ENCODE results near the genes TET2, GIMD1 and ETNPPL.

DNA sequence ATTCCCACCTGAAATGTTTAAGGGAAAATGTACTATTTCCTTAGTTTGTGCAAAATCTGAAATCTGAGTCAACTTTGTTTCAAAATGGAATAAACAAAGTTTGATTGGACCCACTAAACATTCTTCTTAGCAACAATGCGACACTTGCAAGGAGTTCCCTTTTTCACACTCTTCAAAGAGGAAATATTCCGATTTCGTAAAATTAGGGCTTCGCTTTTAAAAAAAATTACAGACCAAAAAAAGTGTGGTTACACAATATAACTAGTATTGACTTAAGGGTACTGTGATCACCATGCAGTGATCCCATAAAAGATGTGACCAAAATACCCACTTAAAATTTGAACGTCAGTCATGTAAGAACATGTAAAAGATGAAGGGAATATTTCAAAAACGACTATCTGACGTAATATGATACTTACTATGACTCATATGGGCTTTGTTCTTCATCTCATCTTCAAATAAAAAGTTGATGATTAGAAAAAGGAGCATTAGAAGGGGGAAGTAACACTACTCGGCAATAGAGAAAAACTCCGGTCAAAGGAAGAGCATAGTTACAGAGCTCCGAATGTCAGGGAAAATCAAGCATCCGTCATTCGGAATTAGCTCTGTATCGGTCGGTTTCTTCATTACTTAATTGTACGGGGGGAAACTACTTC lies 1.5 kb upstream of the TET2 start:
- PRO-cap, 6 experiments: peak in 4 of 6 experiments; most common plus-strand start position 517 of the sequence (in 3)
- RAMPAGE, long total RNA, 2 experiments: no peak in any of the 2 experiments
- RRBS: no CpG with 5 or more reads among the region's 15 CpGs

DNA sequence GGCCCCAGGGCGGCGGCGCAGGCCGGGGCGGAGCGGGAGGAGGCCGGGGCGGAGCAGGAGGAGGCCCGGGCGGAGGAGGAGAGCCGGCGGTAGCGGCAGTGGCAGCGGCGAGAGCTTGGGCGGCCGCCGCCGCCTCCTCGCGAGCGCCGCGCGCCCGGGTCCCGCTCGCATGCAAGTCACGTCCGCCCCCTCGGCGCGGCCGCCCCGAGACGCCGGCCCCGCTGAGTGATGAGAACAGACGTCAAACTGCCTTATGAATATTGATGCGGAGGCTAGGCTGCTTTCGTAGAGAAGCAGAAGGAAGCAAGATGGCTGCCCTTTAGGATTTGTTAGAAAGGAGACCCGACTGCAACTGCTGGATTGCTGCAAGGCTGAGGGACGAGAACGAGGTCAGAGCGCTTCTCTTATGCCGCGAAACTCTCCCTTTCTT lies at the start of gene TET2:
Gene TET2, plus strand, starts transcription at position 286 of the 430 bp plus-strand sequence.
- PRO-cap, 6 experiments: peak in 6 of 6 experiments; most common plus-strand start position 296 of the sequence (in 3); most common minus-strand start position 171 of the sequence (in 3)
- RAMPAGE, long total RNA, 2 experiments: no peak in any of the 2 experiments
- RRBS: 1% methylated on average over 26 of the region's 47 CpGs

DNA sequence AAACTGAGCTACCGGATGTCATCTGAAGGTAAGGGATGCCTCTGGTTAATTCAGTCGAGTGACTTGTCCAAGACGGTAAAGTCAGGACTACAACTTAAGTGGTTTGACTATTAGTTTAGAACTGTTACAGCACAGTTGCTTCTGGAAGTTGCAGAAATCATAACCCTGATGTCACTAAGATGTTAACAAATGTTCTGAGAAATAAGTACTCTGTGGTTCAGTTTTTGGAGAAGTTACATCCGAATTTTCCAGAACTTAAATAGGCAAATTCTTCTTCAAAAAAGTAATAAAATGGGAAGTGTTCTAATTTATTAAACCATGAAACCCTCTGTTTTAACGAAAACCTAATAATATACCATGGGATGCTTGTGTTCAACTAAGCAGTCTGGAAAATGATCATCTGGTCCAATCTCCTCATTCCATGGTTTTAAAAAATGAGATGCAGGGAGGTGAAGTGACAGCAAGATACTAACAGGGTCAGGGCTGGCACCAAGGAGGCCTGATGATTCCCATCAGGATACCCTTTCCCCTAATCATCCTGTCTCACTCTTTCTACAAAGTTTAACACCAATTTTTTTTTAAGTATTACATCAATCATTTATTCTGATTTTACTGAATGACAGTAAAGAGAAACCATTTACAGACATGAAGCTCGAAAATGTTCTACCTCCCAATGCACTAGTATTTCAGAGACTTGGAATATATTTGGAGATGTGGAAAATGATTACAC lies 2.9 kb downstream of the PPA2 start:
- PRO-cap, 6 experiments: no peak in any of the 6 experiments
- RAMPAGE, long total RNA, 2 experiments: no peak in any of the 2 experiments
- RRBS: no CpG with 5 or more reads among the region's 6 CpGs

DNA sequence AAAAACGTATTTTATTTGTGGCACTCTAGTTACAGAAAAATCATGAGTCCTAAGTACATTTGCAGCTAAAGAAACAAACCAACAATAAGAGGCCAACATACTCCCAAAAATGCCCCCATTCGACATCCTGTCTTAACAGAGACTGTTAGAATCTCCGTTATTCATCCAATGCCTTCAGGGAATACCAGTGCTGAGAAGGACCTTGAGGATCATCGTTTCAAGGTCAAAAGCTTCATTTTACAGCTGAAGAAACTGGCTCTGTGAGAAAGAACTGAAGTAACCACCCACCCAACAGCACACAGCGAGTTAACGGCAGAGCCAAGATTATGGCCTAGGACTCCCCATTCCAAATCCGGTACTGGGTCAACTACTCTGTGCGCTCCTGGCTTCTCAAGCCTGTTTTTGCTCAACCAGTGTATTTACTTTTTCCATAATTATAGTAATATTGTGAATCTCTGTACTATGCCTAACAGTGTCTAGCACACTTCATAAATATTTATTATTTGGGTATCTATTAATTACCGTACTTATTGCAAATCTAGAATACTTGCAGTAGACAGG lies 1.9 kb downstream of the PPA2 start:
- PRO-cap, 6 experiments: no peak in any of the 6 experiments
- RAMPAGE, long total RNA, 2 experiments: no peak in any of the 2 experiments
- RRBS: no CpG with 5 or more reads among the region's 9 CpGs

GRCh38 chr4:105704122-105705221 lies 4.0 kb downstream of the INTS12 start:
- PRO-cap, 6 experiments: no peak in any of the 6 experiments
- RAMPAGE, long total RNA, 2 experiments: no peak in any of the 2 experiments
- RRBS: no CpG with 5 or more reads among the region's 6 CpGs

- PRO-cap, 6 experiments: no peak in any of the 6 experiments
- RAMPAGE, long total RNA, 2 experiments: no peak in any of the 2 experiments
- RRBS: no CpG with 5 or more reads among the region's 1 CpG
Measured at GRCh38 chr4:105902803-105903179, 7.5 kb downstream of the NPNT start.

DNA sequence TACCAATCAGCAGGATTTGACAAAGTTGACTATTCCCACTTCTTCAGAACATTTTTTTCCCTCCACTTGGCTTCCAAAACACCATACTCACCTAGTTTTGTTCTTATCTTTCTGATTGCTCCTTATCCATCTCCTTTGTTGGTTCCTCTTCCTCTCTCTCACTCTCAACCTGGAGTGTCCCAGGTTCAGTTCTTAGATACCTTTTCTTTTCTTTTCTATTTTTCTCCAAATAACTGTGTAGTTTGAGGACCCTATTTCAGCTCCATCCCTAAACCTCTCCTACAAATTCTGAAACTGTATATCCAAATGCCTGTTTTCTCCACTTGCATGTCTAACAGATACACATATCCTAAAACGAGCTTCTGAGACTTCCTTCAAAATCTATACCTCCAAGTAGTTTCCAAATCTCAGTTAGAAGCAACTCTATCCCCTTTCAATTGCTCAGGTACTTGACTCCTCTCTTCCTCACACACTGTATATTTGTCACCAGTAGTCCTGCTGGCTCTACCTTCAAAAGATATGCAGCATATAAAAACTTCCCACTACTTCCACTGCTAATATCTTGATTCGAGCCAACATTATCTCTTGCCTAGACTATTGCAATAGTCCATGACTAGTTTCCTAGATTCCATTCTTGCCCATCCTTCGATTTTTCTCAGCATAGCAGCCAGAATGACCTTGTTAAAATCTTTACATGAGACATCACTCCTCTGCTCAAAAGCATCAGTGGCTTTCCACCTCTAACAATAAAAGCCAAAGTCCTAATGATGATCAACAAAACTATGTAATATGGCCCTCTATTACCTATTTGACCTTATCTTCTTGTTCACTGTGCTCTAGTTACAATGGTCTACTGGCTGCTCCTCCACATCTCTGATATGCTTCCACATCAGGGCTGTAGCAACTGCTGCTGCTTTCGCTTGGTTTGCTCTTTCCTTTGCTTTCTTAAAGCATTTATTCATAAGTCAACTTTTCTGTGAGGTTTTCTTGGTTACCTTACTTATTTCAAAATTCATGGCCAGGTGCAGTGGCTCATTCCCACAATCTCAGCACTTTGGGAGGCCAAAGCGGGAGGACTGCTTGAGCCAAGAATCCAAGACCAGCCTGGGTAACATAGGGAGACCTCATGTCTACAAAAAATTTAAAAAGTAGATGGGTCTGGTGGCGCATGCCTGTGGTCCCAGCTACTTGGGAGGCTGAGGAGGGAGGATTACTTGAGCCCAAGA lies 116.4 kb downstream of the TBCK start:
- PRO-cap, 6 experiments: no peak in any of the 6 experiments
- RAMPAGE, long total RNA, 2 experiments: no peak in any of the 2 experiments
- RRBS: no CpG with 5 or more reads among the region's 6 CpGs

GRCh38 chr4:106368457-106368890 lies at the start of gene GIMD1:
Gene GIMD1, minus strand, starts transcription at chr4:106368778.
- PRO-cap, 6 experiments: no peak in any of the 6 experiments
- RAMPAGE, long total RNA, 2 experiments: no peak in any of the 2 experiments
- RRBS: no CpG with 5 or more reads among the region's 8 CpGs

- PRO-cap, 6 experiments: no peak in any of the 6 experiments
- RAMPAGE, long total RNA, 2 experiments: no peak in any of the 2 experiments
- RRBS: no CpG with 5 or more reads among the region's 1 CpG
Measured at GRCh38 chr4:107633118-107633606, 86.9 kb downstream of the PAPSS1 start.

DNA sequence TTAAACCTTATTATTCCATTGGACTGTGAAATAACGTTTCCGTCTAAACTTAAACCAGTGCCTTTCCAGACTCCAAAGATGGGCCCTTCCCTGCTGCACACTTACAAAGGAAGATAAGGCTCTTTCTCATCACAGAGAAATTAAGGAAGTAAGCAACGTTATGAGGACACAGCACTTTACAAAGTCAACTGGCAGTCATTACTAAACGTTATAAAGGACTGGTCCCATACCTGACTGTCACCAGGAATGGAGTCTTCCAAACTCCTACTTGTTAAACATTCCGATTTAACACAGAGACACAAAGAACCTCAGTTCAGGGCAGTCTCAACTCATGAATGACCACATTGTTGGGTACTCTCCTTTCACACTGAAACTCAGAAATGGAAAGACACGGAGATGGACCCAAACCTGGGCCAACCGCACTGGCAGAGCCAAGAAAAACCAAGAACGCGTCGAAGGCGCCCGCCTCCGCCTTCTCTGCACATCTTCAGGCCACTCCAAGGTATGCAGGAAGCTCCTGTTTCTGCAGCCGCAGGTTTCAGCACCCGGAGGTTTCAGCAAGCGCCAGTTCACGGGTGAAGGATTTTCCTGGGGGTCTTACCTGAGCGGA lies 687 bp downstream of the PAPSS1 start:
- PRO-cap, 6 experiments: no peak in any of the 6 experiments
- RAMPAGE, long total RNA, 2 experiments: no peak in any of the 2 experiments
- RRBS: no CpG with 5 or more reads among the region's 18 CpGs

- PRO-cap, 6 experiments: no peak in any of the 6 experiments
- RAMPAGE, long total RNA, 2 experiments: no peak in any of the 2 experiments
- RRBS: no CpG with 5 or more reads among the region's 5 CpGs
Measured at GRCh38 chr4:107988065-107988283, 1.7 kb upstream of the HADH start.

- PRO-cap, 6 experiments: peak in 3 of 6 experiments; most common plus-strand start chr4:107997621 (in 2); most common minus-strand start chr4:107997499 (in 2)
- RAMPAGE, long total RNA, 2 experiments: no peak in any of the 2 experiments
- RRBS: no CpG with 5 or more reads among the region's 6 CpGs
Measured at GRCh38 chr4:107997076-107997894, 7.6 kb downstream of the HADH start.

DNA sequence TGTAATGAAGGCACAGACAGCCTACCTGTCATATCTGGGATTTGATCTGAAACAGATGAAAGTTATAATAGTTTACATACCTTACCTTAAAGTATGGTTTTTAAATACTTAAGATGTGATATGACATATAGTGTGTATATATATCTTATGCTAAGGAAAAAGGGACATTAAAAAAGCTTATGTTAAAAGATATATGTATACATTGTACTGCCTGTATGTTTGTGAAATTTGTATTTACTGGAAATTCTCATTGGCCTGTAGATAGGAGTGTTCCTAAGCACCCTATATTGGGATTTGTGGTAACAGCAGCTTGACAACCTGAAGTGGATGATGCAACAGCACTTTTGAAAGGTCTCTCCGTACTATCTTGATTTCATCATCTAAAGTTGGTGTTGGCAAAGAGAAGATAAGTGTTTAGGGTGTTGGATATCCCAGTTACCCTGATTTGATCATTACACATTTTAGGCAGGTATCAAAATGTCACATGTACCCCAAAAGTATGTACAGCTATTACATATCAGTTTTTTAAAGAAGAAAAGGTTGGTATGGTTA lies 10.2 kb downstream of the HADH start:
- PRO-cap, 6 experiments: peak in 1 of 6 experiments; most common minus-strand start position 296 of the sequence (in 1)
- RAMPAGE, long total RNA, 2 experiments: no peak in any of the 2 experiments
- RRBS: no CpG with 5 or more reads among the region's 1 CpG

DNA sequence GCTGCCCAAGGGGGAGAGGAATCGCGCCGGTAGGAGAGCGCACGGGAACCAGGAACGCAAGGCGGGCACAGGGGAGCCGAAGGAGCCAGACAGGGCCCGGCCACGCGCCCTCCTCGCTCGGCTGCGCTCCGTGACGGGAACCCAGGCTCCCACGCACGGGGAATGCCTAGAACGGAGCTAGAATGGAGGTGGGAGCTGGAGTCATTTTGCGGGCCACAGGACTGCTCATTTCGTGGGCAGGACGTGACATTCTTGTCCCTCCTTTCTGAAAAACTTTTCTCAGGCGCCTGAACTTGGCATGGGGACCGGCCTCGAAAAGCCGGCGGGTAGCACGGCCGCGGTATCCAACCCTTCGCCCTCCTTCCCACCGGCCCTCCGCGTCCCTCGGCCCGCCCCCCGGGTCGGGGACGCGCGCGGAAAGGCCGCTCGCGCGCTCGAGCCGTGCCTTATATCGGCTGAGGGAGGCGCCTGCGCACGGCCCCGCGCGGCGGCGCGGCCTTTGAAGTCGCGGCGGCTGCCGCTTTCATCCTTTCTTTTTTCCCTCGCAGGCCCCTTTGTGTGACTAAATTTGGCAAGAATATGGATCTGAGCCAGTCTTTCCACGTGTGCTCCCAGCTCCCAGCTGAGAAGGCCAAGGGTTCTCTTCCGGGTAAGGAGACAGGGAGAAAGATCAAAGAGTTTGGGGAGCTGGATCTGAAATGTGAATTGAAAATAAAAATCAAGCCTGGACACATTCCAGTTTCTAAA lies 4.3 kb upstream of the LEF1 start:
- PRO-cap, 6 experiments: peak in 4 of 6 experiments; most common plus-strand start position 418 of the sequence (in 1); most common minus-strand start position 376 of the sequence (in 3)
- RAMPAGE, long total RNA, 2 experiments: no peak in any of the 2 experiments
- RRBS: 2% methylated on average over 13 of the region's 65 CpGs

DNA sequence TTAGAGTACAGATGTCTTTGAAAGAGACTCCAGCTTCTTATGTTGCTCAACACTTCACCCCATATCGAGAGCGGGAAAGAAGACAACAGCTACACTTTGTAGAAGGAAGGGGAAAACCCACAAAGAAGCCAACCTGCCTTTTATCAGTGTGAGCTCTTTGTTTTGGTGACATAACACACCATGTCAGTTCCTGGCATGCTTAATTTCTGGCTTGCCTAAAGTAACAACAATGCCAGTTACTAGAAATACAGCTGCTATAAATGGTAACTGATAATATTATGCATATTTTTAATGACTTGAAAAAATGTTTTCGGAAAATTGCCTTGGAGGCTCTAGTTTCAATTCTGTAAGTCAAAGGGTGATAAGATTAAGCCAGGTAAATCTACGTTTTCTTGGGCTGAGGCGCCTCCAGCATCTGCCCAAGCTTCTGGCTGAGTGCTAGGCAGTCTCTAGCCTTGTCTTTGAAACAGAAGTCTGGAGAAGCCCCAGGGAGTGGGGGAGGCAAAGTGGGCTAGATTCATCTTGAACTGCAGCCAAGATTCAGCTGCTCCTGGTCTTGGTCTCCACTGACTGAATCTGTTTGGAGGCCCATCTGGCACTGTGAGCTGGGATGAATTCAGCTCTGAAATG lies 187.0 kb upstream of the LEF1 start:
- PRO-cap, 6 experiments: no peak in any of the 6 experiments
- RAMPAGE, long total RNA, 2 experiments: no peak in any of the 2 experiments
- RRBS: no CpG with 5 or more reads among the region's 5 CpGs

- PRO-cap, 6 experiments: no peak in any of the 6 experiments
- RAMPAGE, long total RNA, 2 experiments: no peak in any of the 2 experiments
- RRBS: no CpG with 5 or more reads among the region's 8 CpGs
Measured at GRCh38 chr4:108621441-108621894, 1.1 kb downstream of the RPL34 start.

- PRO-cap, 6 experiments: no peak in any of the 6 experiments
- RAMPAGE, long total RNA, 2 experiments: no peak in any of the 2 experiments
- RRBS: no CpG with 5 or more reads among the region's 8 CpGs
Measured at GRCh38 chr4:108622899-108623352, 2.5 kb downstream of the RPL34 start.

- PRO-cap, 6 experiments: peak in 3 of 6 experiments; most common plus-strand start chr4:108762716 (in 2); most common minus-strand start chr4:108763023 (in 3)
- RAMPAGE, long total RNA, 2 experiments: start-site peak on the minus strand in 2 of 2 experiments, at chr4:108763027-108763055 at its widest, 50 to 130 reads per replicate
- RRBS: under 1% methylated on average over 16 of the region's 64 CpGs
Measured at GRCh38 chr4:108762545-108763266, at the start of gene ETNPPL. Gene ETNPPL, minus strand, starts transcription at chr4:108763053.

DNA sequence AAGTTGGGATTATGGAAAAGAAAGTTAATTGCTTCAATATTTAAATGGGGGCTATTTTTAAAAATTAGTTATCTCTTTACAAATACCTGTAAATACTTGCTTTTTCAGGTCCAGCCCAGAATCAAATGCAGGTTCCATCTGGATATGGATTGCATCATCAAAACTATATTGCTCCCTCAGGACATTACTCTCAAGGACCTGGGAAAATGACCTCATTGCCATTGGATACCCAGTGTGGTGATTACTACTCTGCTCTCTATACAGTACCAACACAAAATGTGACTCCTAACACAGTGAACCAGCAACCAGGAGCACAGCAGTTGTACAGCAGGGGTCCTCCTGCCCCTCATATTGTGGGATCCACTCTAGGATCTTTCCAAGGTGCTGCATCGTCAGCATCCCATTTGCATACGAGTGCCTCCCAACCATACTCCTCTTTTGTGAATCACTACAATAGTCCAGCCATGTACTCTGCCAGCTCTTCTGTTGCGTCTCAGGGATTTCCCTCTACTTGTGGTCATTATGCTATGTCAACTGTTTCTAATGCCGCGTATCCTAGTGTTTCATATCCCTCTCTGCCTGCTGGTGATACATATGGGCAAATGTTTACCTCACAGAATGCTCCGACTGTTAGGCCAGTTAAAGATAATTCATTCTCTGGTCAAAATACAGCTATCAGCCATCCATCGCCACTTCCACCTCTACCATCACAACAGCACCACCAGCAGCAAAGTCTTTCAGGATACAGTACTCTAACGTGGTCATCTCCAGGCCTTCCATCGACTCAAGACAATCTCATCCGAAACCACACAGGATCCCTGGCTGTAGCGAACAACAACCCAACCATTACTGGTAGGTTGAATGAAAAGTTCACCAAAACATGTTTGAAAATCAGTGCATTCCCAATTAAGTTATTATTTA lies 29.4 kb downstream of the SEC24B start:
- PRO-cap, 6 experiments: no peak in any of the 6 experiments
- RAMPAGE, long total RNA, 2 experiments: no peak in any of the 2 experiments
- RRBS: no CpG with 5 or more reads among the region's 11 CpGs

DNA sequence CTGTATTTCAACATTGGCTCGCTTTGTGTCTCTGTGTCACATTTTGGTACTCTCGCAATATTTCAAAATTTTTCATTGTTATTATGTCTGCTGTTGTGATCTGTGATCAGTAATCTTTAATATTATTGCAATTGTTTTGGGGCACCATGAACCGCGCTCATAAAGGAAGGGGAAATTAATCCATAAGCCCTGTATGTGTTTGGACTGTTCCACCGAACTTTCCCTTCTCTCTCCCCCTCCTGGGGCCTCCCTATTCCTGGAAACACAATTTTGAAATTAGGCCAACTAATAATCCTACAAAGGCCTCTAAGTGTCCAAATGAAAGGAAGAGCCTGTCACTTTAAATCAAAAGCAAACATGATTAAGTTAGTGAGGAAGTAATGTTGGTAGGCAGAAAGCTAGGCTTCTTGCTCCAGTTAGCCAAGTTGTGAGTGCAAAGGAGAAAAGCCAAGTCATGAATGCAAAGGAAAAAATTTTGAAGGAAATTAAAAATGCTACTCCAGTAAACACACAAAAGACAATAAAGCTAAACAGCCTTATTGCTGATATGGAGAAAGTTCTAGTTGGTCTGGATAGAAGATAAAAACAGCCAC lies 722 bp upstream of the CASP6 start:
- PRO-cap, 6 experiments: no peak in any of the 6 experiments
- RAMPAGE, long total RNA, 2 experiments: no peak in any of the 2 experiments
- RRBS: no CpG with 5 or more reads among the region's 5 CpGs